Mesothelial cell of epicardium (in vitro differentiated cells): ENCODE data around the genes CHST10, NMS and MAP4K4.

DNA sequence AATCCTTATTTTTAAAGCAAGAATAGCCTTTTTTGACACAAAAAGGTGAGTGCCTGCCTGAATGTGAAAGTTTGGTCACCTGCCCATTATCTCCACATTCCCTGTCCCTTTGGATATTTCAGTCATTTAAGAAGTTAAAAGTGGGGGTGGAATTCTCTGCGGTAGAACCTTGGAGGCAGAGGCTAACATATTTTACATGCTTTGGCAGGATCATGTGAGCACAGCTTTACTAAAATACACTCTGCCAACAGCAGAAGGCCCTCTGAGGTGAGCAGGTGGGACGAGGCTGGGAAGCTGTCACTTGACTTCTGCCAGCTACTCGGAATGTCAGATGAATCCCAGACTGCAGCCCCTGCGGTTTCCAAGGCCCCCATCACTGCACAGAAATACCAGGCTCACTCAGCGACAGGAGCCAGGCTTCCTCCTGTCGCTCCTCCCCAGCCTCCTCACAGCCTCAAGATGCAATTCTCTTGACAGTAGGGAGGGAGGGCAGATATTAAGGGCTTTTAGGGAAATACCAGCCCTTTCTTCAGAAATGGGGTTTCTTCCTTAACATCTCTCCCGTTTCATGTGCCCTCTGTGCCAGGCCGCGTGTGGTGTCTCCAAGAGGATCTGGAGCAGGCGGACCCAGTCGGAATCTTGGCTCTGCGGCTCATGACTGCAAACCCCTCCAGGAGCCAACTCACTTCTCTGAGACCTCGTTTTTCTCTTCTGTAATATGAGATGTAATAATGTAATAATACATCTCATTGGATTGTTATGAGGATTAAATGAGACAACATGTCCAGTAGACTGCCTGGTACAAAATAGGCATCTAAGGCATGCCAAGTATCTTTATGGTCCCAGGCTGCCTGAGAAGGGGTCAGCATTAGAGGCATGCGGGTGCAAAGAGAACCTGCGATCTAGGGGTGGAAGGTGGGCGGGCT, 221.1 kb upstream of the REV1 start:
- PRO-cap = no peak

GRCh38 chr2:100069797-100070547, 72.4 kb downstream of the AFF3 start:
- PRO-cap = no peak

DNA sequence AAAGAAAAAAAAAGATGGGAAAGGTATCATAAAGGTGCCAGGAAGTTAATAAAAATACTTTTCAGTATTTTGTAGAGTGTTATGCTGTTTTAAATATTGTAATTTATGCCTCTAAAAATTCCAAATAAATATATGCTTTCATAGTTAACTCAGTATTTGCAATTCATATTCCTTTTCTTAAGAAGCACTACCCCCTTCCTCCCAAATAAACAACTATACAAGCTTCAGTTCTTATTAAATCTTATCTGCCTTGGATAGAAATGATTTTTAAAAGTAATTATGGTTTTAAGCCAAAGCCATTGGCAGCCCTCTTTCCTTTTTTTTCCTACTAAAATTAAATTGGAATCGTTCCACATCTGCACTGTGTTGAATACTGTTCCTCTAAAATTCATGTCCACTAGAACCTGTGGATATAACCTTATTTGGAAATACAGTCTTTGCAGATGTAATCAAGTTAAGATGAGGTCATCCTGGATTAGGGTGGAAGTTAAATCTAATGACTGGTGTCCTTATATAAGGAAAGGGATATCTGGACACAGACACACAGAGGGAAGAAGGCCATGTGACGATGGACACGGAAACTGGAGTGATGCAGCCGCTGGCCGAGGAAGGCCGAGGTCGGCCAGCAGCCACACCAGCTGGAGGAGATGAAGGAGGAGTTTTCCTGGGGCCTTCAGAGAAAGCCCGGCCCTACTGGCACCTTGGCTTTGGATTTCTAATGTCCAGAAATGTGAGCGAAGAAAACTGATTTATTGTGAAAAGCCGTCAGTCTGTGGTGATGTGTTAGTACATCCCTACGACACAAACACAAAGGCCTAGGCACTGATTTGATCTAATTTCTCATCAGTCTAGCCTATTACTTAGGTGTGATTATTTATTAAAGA, 49.5 kb downstream of the LONRF2 start:
- PRO-cap = no peak

- PRO-cap = no peak
These were observed 44.4 kb downstream of the LONRF2 start for GRCh38 chr2:100277861-100278293.

GRCh38 chr2:100416889-100418114, at the start of gene CHST10:
TSS of gene CHST10 (minus strand) at chr2:100417668.
- PRO-cap = bidirectional peak, plus-strand start at chr2:100417457, minus-strand start at chr2:100417375; bidirectional peak, plus-strand start at chr2:100417545, minus-strand start at chr2:100417561; unidirectional peak, minus-strand start at chr2:100417668

DNA sequence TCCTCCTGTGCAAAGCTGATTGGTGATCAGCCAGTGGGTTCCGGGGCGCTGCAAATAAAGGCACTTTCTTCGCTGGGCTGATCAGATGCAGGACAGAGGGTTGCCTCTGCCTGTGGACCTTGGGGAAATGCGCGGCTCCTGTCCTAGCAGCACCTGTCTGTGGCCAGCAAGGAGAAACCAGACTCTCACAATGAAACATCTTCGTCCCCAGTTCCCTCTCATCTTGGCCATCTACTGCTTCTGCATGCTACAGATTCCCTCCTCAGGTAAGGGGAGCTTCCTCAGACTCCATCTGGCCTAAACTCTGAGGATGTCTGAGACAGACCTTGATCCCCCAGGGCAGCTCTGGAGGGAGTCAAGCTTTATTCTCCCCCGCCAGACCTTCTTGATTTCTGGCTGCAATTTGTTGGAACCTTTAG, at the start of gene NMS:
Gene NMS, plus strand, starts transcription at position 184 of the 419 bp plus-strand sequence.
- PRO-cap = no peak

DNA sequence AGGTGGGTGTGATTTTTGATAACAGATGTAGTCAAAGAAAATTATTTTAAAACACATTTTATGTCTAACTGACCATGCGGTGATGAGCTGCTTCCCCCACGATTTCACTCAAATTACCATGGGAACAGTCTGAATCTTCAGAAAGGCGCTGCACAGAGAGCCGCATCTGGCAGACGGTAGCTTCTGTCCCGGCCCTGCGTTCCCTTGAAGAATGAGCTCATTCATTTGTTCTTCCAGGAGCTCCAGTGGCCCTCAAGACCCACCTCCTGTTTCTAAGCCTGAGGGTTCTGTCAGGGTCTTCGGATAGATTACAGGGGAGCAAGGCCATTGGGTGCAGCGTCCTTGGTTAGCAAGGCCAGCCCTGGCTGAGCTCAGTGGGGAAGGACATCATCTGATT, 111.8 kb downstream of the PDCL3 start:
- PRO-cap = no peak

DNA sequence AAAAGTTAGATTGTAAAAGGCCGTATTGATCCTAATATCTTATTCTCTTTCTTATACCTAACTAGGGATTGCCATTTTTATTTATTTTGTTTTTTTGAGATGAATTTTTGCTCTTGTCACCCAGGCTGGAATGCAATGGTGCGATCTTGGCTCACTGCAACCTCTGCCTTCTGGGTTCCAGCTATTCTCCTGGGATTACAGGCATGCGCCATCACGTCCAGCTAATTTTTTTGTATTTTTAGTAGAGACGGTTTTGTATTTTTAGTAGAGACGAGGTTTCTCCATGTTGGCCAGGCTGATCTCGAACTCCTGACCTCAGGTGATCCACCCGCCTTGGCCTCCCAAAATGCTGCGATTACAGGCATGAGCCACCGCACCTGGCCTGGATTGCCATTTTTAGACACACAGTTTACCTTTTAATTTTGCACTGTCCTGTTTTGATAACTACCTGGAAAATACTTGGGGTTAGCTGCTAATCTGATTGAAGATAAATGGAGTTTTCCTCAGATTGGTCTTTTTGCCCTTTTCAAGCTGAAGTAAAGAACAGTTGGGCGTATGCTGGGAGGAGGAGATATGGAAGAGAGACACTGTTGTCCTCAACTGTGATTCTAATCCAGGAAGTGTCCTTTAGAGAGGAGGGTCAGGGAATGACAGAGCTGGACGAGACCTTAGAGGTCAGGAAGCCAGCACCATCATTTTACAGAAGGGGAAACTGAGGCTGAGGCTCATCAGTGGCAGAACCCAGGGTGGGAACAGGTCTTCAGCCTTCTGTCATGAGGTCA, 17.5 kb downstream of the NPAS2 start:
- PRO-cap = no peak

DNA sequence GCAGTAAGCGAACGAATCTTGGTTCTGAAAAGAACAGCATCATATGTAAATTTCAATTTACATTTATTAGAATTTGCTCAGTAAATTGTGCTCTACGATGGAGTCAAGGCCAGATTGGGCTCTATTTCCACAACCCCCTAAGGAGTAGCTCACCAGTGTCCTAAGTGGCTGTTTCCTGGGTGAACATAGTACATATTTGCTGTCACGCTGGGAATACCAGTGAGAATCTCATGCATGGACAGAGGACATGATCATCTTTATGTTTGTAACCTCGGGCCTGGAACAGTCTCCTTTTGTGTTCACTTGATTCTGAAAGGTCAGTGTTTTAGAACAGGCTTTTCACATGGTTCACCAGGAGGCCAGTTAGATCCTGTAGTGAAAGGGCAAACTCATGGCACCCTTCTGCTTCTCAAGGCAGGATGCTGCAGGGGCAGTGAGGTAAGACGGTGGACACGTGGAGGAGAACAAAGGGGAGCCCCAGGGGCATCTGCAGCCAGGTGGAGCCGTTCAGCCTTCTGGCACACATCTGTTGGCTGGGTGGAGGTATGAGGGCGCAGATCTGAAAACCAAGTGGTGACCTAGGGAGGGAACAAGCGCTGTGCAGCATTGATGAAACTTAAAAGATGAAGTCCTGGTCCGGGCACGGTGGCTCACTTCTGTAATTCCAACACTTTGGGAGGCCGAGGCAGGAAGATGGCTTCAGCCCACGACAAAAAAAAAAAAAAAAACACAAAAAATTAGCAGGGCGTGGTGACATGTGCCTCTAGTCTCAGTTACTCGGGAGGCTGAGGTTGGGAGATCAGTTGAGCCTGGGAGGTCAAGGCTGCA, 33.5 kb downstream of the NPAS2 start:
- PRO-cap = no peak

- PRO-cap = no peak
These were observed 73.9 kb downstream of the NPAS2 start for GRCh38 chr2:100893791-100894239.

DNA sequence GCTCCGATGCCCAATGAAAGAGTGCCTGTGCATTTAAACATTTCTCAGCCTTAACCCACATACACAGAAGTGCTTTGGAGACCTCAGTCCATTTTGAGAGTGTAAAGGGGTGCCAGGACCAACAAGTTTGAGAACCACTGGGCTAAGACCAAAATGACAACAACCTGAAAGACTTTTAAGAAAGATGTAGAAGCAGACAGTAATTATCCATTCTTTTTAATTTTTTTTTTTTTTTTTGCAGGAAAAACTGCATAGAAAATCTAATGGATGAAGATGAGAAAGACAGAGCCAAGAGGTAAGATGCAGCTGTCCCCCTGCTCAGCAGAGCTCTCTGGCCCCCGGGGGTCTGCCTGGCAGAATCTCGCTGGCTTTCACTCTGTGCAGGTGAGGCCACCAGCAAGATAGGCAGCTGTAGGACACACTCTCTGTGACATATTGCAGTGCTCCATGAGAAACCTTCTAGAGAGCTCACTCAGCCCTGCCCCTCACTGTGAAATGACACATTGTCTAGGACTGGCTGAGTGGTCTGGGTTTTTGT, 84.6 kb downstream of the NPAS2 start:
- PRO-cap = no peak

GRCh38 chr2:100978448-100979157, 23.5 kb upstream of the RPL31 start:
- PRO-cap = no peak

GRCh38 chr2:101003884-101004821, 2.1 kb downstream of the RPL31 start:
- PRO-cap = no peak

GRCh38 chr2:101080087-101081074, 70.8 kb downstream of the TBC1D8 start:
- PRO-cap = no peak

DNA sequence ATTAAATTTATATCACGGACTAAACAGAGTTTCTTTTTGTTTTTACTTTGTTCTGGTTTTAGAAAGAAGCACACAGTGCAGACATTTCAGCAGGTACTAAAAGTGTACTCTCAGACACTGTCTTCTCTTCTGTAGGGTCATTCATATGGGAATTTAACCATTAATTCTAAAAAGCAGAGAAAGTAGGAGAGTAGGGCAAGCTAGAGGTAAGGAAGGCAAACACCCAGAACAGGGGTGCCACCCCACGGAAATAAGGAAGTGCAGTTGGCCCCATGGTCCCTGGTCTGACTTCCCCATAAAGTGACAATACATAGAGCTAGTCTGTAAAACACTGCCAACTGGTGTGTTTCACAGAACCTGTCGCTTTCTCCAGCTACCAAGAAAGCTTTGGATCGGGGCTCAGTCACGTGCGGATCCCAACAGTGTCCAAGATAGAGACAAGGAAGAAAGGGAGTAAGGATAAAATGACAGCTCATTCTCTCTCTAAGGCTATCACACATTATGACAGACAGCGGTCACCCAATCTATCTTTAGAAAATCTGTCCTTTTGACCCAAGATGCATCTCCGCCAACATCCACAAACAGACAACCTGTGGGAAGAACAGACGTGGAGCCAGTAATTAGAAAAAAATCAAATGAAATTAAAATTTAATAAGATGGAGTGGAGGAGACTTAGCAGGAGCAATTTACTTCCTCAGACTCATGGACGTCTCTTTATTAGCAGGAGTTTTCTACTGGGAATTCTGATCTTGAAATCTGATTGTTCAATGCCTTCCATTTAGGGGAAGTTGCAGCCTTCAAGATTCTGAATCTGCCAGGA, 36.3 kb downstream of the TBC1D8 start:
- PRO-cap = no peak

DNA sequence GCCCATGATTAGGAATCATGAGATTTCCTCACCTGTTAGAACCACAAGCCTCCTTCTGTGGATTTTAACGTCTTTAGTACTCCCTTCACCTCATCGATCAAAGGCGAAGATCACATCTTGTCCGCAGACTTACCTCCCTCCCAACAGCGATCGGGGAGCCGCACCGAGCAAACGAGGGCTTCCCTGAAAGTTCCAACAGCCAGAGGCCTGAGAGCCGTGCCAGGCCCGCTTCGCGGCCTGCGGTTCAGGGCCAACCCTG, 763 bp downstream of the RNF149 start:
- PRO-cap = no peak

GRCh38 chr2:101518788-101519307, 43.9 kb upstream of the RFX8 start:
- PRO-cap = no peak

DNA sequence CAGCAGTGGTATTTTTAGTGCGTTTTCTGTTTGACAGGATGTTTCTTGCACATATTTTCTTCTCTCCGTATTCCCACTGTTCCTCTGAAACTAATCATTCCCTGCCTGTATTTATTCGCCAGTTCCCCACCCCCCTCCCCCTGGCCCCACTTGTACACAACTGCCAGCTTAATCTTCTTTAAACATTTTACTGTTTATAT, 41.7 kb upstream of the MAP4K4 start:
- PRO-cap = no peak

DNA sequence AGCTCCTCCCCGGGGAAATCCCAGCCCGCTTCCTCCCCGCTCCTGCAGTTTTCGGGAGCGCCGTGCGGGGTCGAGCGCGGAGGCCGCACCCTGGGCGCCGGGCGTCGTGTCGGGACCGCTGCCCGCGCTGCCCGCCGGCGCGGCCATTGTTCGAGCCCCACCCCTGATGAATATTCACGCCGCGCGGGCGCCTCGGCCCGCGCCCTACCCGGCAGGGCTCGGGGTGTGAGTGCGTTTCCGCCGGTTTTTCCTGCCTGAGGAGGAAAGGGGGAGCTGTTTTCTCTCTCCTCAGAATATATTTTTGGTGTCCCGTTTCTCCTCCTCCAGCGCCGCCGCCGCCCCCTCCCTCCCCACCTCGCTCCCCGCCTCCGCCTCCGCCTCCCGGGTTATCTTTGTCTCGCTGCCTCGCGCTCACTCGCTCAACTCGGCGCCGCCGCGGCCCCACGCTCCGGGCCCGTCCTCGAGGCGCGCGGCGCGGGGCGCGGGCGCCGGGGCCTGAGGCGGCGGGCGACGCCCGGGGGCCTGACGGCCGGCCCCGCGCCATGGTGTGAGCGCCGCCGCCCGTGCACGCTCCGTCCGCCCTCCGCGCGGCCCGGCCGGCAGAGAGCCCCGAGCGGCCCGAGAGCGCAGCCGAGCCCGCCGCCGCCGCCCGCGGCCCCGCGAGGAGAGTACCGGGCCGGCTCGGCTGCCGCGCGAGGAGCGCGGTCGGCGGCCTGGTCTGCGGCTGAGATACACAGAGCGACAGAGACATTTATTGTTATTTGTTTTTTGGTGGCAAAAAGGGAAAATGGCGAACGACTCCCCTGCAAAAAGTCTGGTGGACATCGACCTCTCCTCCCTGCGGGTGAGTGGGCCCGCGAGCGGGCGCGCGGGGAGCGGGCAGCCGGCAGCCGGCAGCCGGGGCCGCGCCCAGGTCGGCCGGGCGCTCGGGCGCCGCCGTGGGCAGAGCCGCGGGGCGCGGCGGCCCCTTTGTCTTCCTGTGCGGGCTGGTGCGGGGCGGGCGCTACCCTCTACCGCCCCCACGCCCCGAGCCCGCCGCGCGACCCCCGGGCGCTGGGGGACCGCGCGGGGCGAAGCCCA, at the start of gene MAP4K4:
Gene MAP4K4, plus strand, starts transcription at position 414 of the 1,080 bp plus-strand sequence.
- PRO-cap = bidirectional peak, plus-strand start at position 47 of the sequence, minus-strand start outside the sequence; bidirectional peak, plus-strand start at position 414 of the sequence, minus-strand start at position 148 of the sequence

- PRO-cap = no peak
These were observed 894 bp downstream of the MAP4K4 start for GRCh38 chr2:101698374-101698828.